Rectum (tissue), 1 donor: ENCODE results near the genes PRRT1B and OBP2B.

GRCh38 chr9:131238356-131238984, 37.8 kb downstream of the FAM78A start:
- PRO-cap, result no peak

- PRO-cap, result bidirectional peak, plus-strand start at chr9:131394740, minus-strand start at chr9:131394694
Observed at GRCh38 chr9:131394332-131395063, 612 bp downstream of the PRRC2B start.

DNA sequence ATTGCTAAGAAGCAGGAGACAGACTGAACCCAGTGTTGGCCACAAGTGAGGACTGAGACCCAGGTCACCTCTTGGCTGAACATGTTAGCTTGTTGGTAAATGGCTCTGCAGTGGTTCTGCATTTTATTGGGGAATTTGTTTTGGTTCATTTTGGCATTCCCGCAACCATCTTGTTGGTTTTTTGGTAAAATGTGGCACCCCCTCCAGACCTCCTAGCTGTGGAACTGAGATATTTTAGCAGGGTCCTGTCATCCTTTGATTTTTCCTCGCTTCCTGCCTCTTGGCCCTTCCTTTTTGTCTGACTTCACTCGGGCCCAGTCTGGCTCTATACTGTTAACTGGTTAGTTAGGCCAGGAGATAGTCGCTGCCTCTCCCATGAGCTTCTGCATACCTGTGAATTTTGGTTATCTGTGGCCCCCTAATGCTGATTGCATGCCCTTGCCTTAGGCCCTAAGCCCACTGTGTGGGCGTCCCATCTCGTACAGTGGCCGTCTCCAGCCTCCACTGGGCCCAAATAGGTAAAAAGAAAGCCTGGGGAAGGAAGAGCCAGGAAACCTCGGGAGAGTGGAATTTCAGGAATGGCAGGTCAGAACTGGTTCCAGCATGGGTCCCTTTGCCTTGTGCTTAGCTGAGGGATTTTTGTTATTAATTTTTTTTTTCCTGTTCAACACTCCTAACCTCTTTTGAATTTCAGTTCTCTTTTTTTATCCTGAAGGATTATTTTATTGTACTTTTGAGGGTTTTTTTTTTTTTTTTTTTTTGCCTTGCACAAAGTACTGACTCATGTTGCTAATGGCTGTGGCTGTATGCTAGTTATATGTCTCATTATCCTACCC, 3.2 kb downstream of the PRRC2B start:
- PRO-cap, result no peak

- PRO-cap, result no peak
Observed at GRCh38 chr9:131497646-131498684, 4.8 kb upstream of the POMT1 start.

DNA sequence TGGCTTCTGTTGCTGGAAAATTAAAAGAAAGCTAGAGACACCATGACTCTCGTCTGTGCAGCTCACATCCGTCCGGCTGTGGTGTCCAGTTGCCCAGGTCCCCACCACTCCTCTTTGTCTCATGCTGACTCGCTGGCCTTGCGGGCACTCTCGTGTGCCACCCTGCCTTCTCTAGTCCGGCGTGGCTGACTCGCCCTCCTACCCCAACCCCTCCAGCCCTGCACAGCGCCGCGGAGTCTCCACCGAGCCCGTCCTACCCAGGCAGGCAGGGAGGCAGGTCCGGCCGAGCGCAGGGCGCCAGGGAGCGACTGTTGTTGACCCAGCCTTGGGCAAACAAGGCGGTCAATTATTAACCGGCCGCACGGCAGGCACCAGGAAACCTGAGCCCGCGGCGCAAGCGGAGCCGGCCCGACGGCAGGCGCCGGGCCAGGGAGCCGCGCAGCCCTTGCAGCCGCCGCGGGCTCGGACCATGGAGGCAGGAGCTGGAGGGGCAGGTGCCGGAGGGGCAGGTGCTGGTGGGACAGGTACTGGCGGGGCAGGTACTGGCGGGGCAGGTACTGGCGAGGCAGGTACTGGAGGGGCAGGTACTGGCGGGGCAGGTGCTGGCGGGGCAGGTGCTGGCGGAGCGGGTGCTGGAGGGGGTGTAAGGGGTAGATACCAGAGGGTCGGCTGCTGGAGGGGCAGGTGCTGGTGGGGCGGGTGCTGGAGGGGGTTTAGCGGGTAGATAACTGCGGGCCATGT, at the start of gene PRRT1B:
PRRT1B (plus strand) TSS at position 377 of the 741 bp plus-strand sequence.
- PRO-cap, result bidirectional peak, plus-strand start at position 417 of the sequence, minus-strand start at position 255 of the sequence

DNA sequence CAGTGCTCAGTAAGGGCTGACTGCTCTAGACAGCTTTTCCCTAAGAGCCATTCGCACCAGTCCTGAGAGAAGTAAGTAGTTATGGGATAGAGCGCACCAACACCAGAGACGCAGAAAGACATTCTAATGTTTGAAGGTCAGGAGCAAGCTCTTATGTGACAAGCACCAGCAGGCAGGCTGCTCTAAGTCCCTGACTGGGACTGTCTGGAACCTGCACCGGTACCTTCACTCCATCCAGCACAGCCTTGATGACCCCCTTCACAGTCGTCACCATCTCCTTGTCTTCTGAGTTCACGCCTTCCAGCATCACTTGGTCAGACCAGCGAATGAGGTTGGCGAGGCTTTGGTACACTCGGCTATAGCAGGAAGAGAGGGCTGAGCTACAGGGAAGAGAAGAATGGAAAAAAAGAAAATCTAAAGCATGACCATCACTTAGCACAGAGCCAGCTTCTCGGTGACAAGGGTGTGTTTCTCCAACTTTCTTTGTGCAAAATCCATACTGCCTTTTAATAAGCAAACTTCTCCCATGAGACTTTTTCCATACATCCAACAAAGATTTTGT, 93.2 kb downstream of the PRRT1B start:
- PRO-cap, result no peak

- PRO-cap, result no peak
Observed at GRCh38 chr9:131667344-131668029, 72.4 kb downstream of the RAPGEF1 start.

GRCh38 chr9:131695066-131695603, 44.7 kb downstream of the RAPGEF1 start:
- PRO-cap, result no peak

- PRO-cap, result unidirectional peak, minus-strand start at chr9:131714287
Observed at GRCh38 chr9:131713967-131714714, 25.7 kb downstream of the RAPGEF1 start.

DNA sequence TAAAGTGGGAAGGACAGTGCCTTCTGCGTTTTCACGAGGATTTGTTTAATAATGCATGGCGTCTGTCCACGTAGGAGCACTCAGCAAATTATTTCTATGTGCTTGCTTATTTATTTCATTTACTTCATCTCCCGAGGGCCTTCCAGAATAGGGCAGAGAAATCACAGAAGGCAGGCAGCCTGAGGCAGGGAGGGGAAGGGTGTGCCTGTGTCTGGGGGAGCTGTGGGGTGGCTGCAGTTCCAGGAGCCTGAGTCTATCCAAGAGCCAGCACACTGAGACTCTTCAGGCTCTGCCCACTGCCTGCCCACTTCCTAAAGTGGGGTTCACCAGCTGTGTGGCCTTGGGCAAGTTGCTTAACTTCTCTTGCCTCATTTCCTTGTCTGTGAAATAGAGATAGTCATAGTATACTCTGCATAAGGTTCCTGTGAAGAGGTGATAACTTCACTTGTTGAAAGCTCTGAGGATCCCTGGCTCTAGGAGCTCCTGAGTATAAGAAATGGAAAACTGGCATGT, 55.3 kb downstream of the NTNG2 start:
- PRO-cap, result no peak

GRCh38 chr9:132329251-132329811, 25.5 kb downstream of the SETX start:
- PRO-cap, result no peak

DNA sequence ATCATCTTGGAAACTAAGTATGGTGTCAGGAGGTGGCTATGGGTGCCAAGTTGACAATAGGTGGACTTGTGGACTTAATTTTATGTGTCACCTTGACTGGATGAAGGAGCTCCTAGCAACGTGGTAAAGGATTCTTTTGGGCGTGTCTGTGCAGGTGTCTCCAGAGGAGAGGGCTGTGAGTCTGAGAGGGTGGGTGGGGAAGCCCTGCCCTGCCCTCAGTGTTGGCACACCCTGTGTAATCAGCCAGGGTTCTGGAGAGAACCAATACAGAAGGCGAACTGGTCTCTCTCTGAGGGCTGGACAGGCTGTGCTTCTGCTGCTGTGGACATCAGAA, 60.9 kb downstream of the GTF3C4 start:
- PRO-cap, result unidirectional peak, plus-strand start at position 242 of the sequence

DNA sequence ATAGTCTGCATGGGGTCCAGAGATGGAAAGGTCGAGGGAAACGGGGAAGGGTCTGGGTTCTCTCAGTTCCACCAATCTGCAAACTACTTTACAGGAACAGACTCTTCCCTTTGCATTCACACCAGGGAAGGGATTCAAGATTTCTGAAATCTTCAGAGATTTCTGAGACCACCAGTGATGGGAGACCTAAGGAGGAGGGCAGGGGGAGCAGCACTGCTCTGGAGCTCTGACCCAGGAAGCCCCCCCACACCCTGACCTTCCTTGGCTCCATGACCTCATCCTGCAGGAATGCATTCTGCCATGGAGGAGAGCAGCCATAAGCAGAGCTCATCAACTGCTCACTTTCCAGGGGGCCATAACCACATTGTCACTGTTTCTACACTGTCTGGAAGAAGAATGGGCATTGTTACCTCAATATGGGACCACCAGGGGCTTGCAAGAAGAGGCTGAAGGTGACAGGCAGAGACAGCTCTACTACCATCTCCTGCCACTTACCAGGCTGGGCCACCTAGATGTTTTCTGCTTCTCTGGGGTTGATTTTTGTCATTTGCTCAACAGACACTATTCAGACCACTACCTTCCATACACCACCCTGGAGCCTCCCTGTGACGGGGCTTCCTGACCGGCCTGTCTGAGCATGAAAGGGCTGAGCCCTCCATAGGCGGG, 2.2 kb upstream of the TSC1 start:
- PRO-cap, result no peak

DNA sequence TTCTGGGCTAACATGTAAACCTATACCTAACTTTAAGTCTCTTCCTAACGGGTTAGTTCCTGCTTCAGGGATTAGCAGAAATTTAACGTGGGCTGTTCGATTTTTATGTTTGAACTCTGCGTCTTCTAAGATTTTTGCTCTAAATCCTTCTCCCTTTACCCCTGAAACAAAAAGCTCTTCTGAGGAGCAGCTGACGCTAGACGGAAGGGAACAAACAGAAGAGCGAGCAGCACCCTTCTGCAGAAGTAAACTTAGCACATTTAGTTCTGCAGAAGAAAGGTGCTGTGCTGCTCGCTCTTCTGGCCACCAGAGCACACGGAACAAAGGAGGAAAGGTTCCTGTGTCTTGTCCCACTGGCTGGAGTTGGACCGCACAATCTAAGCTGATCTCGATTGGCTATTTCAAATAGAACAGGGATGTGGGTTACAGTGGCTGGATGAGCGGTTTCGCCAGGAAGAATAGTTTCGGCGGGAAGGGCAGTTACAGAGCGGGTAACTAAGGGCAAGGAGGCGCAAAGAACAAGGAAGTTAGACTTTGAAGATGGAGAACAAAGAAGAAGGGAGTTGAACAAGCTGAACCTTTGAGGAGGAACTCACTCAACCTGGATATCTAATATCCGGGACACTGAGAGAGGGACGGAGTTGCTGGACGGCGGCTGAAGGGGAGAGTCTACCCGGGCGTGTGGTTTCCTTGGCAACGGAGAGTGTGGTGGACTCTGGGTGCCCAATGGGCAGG, 7.0 kb downstream of the GTF3C5 start:
- PRO-cap, result no peak

DNA sequence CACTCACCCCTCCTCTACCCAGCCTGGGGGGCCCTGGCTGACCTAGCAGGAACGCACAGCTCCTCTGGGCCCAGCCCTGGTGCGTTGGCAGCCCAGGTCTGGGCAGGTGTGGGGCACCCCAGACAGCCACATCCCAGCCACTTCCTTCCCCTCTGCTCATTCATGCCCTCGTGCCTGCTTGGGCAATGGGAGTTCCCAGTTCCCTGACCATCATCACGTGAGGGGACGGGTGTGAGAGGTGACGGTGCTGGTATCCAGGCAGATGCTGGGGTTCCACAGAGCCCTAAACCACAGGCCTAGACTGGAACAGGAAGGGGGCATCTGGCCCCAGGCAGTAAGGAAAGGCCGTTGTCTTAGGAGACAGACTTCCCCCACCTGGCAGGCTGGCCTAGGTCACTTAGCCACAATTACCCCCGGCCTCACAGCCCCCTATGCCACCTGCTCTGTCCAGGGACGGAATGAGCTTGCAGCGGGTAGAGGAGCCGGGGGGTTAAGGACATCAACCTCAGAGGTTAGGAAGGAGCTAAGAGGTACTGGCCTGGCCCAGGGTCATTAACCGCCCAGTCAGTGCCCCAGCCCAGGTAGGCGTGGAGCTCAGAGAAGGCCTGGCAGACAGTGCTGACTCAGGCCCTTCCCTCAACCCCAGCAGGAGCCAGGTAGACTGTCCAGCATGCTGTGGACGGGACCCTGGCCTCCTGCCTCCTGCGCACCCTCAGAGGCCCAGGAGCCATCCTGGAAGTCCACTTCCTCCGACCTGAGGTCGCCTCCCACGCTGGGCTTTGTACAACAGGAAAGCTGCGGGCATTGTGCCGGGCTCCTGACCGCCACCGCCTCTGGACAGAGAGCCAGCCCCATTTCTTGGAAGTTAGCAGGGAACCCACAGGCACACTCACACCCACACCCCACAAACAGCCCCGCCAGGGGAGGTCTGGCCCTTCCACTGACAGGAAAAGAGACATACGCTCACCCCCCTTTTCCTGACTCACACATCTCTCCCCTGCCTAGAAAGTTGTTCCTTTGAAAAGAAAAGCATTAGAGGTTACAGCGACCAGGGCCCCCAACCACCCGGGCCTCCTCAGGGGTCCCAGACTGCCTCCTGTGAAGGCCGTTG, 8.0 kb downstream of the RALGDS start:
- PRO-cap, result no peak

GRCh38 chr9:133208739-133209798, at the start of gene OBP2B:
Gene OBP2B (minus strand): TSS chr9:133209250.
- PRO-cap, result no peak

DNA sequence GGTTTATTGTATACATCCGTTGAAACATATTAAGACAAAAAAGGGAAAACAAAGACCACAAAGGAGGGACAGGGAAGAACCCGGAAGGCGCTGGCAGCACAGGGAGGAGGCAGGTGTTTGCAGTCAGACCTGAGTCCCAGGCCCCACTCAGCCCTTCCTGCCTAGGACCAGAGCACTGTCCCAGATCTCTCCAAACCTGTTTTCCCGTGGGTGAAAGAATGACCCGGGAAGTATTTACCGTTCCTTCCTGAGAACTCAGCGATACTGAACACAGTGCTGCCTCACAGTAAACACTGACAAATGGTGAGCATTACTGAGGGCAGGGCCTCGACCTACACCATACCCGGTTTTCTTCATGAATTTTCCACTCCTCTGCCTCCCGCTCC, 62.2 kb downstream of the SURF6 start:
- PRO-cap, result bidirectional peak, plus-strand start at position 310 of the sequence, minus-strand start at position 159 of the sequence

DNA sequence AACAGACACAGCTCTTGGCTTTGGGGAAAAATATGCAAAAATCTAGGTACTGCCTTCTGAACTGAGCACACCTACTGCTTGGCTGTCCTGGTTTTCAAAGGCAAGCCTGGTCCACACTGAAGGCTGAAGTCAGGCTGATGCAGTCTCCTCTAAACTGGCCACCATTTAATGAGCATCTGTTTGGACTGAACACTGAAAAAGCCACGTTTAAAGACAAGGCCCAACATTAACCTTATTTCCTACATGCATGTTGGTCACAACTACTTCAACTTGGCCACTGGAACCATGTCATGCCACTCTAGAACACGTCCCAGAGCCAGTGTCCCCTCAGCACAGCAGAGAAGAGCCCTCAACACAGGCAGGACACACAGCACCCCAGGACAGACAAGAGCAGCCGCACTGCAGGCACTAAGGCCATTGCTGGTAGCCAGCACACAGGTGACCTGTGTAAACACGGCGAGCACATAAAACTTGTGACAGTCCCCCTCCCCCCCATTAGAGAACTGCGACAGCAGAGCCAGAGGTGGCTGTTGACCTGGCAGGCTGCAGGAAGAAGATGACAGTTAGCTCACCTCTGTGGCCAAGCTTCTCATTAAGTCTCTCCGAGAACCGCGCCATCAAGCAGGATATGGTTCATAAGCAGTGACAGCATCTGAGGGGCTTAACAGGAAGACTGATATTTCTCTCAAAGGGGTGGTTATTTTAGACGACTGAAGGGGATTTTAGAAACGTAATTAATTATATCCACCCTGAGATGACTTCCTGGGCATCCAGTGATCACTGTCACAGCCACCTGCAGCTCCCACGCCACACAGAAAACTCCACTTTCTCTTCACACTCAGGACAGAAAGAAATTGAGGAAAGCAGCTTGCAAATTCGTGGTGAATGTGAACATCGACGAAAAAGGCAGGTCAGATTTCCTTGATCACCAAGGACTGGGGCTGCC, 5.3 kb downstream of the SURF4 start:
- PRO-cap, result bidirectional peak, plus-strand start at position 629 of the sequence, minus-strand start at position 558 of the sequence

- PRO-cap, result no peak
Observed at GRCh38 chr9:133406071-133406562, 11.7 kb downstream of the REXO4 start.

DNA sequence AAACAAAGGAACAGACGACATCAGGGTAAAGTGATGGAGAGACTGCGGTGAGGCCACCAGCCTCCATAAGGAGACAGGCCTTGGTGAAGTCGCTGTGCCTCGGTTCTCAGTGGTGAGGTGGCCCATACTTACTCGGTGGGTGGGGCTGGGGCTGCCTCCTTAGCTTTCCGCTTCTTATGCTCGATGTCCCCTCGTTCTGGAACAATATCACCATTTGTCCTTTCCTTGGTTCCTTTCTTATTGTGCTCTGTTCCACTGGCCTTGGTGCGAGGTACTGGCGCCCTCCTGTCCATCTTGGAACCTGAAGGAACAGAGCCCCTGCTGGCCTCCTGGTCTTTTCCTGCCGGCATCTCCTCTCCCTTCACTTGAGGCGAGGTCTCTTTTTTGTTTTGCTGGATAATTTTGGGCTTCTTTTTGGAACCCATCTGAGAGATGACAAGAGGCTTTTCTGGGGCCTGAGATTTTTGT, 3.2 kb downstream of the REXO4 start:
- PRO-cap, result no peak